Ileum (tissue), 1 donor: ENCODE measurements around a stretch of chr20.

GRCh38 chr20:49766087-49766737, 46.4 kb upstream of the SLC9A8 start:
- PRO-cap = no peak

DNA sequence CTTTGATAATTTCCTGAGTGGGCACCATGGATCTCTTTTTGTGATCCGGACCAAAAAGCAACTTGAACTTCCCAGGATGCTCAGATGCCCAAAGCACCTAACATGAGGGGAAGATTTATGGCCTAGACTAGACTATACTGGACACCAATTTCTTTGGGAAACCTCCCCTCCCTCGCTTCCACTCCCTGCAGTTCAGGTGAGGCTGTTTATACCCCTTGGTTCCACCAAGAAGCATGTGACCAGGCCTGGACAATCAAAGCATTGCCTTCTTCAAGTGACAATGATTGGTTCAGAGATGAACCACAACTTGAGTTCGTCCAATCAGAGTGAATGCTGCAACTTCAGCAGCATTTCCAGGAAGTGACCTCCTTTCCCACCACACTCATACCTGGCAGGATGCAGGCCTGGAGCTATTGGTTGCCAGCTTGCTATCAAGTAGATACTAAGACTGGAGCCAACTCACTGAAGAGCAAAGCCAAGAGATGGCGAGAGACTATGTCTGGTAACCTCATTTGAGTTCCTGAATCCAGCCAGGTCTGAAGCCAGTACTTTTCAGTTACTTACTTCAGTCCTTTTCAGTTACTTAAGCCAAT, 45.6 kb upstream of the SLC9A8 start:
- PRO-cap = no peak

DNA sequence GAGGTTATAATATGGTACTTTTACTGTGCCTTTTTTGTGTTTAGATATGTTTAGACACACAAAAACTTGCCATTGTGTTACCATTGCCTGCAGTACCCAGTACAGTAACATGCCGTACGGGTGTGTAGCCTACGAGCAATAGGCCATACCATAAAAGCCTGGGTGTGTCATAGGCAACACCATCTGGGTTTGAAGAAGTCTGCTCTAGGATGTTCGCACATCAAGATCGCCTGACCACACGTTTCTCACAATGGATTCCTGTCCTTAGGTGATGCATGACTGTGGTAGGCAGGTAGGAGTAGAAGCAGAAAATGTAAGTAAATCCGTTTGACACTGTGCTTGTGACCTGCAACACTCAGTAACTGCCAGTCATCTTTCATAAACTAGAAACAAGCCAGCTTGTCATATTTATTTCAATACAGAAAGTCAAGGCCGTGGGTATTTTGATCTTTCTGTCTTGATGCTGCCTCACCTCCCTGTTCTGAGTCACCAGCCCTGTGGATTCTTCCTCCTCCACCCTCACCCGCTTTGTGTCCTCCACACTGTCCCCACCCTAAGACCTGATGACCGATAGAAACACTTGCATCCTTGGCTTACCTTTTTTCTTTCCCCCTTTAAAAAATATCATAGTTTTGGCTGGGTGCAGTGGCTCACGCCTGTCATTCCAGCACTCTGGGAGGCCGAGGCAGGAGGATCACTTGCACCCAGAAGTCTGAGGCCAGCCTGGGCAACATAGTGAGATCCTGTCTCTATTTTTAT, 7.3 kb upstream of the SLC9A8 start:
- PRO-cap = no peak

DNA sequence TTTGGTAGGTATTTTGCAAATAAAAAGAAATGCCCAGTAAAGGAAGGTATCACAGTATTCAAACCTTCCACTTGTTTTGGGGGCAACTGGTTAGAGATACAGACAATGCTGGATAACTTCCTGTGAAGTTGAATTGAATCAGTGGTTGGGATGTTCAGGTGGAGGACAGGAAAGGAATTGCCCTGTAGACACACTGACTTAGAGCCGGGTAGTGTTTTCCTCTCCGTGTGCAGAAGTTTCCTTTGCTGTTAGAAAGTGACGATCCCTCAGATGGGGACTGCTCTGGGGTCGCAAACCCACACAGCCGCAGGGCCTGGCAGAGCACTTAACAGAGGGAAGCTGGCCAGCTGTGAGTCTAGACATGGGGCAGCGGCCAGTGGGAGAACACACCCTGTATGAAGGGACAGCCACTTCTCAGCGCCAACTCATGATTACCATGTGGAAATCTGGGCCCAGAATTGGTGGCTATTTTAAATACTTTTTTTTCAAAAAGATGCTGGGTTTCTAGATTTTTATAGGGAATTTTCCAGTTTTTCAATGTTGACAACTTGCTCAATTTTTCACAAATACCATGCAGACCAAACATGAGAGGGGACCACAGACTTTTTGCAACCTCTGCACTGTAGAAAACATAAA, 39.3 kb downstream of the SLC9A8 start:
- PRO-cap = no peak

DNA sequence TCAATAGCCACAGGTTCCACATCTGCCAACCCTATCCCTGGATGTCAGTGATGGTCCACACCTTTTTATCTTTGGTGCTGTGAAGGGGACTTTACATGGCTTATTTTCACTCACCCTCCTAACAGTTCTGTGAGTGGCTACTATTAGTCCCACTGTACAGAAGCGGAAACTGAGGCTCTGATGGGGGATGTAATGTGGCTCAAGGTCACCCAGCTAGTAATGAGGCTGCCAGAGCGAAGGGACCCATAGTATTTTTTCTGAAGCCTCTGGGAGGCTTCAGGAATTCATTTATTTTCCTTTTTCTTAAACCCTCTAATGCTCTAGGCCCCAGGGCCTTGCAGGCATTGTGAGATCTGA, 41.1 kb downstream of the SPATA2 start:
- PRO-cap = no peak

DNA sequence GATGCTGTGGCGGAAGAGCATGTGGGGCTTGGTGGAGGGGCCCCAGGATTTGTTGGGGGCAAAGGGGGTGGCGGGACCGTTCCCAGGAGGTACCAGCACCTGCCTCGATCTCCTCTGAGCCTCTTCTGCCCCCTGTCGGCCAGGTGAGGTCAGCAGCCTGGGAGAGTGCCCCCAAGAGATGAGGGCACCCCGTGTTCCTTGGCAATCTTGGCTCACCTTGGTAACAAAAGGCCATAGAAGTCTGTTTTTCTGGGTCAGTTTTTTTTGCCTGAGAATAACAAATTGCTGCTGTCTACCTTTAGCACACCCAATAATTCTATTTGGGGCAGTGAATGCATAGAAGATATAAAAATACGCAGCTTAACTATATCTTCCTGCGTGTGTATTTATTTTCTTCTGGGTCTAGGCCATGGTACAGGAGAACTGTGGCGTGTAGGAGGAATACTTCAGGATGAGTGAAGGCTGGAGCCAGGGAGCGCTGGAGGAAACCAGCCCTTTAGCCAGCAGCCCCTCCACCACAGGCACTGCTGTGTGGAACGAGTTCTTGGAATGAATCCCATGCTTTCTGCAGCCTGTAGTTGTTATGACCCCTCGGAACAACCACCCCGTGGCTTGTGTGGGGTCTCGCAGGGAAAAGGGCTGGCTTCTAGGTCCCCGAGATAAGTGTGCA, 25.2 kb downstream of the SPATA2 start:
- PRO-cap = no peak

GRCh38 chr20:49928692-49929178, 7.5 kb upstream of the RNF114 start:
- PRO-cap = no peak

DNA sequence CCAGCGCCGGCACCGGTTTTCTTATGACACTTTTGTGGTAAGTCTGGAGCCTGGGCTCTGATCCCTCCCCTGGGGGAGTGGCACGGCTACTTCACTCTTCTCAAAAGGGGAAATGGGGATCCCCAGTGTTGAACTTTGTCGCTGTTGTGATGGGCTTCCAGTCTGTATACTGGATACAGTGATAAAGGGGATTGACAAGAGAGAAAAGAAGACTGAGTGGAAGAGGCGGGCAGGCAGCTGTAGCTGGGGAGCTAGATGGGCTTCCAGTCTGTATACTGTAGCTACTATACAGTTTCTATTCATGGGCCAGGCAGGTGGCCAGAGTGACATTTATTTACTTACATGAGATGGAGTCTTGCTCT, 13.1 kb downstream of the RNF114 start:
- PRO-cap = no peak

DNA sequence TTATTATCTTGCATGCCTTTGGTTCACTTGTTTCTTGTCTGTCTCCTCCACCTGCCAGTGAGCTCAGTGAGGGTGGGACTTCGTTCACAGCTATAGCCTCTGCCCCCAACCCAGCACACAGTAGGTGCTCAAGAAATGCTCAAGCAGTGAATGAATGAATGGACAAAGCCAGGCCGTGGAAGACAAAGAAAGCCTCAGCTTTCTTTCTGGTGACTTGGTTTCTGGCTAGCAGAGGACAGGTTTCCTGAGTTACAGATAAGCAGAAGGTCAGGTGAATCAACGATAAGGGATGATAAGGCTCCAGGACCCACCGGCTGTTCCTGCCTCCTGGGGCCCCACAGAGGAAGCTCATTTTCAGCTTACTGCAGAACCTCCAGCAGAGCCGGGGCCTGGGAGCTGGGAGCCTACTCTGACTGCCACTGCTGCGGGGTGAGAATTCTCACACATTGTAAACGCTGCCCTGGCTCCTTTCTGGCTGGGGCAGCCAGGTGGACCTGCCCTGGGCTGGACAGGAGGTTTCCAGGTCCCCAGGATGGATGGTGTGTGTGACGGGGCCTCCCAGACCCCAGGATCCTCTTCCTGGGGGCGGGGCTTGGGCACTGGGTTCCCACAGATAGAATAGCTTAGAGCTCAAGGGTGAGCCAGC, 29.8 kb downstream of the SNAI1 start:
- PRO-cap = no peak

- PRO-cap = no peak
Measured at GRCh38 chr20:50054906-50055787, 57.8 kb downstream of the UBE2V1 start.

- PRO-cap = no peak
Measured at GRCh38 chr20:50129913-50130443, 17.0 kb upstream of the UBE2V1 start.

GRCh38 chr20:50132203-50133107, 19.5 kb upstream of the UBE2V1 start:
- PRO-cap = no peak

- PRO-cap = no peak
Measured at GRCh38 chr20:50215900-50216499, 25.4 kb downstream of the CEBPB start.

GRCh38 chr20:50245342-50246043, 54.9 kb downstream of the CEBPB start:
- PRO-cap = no peak

DNA sequence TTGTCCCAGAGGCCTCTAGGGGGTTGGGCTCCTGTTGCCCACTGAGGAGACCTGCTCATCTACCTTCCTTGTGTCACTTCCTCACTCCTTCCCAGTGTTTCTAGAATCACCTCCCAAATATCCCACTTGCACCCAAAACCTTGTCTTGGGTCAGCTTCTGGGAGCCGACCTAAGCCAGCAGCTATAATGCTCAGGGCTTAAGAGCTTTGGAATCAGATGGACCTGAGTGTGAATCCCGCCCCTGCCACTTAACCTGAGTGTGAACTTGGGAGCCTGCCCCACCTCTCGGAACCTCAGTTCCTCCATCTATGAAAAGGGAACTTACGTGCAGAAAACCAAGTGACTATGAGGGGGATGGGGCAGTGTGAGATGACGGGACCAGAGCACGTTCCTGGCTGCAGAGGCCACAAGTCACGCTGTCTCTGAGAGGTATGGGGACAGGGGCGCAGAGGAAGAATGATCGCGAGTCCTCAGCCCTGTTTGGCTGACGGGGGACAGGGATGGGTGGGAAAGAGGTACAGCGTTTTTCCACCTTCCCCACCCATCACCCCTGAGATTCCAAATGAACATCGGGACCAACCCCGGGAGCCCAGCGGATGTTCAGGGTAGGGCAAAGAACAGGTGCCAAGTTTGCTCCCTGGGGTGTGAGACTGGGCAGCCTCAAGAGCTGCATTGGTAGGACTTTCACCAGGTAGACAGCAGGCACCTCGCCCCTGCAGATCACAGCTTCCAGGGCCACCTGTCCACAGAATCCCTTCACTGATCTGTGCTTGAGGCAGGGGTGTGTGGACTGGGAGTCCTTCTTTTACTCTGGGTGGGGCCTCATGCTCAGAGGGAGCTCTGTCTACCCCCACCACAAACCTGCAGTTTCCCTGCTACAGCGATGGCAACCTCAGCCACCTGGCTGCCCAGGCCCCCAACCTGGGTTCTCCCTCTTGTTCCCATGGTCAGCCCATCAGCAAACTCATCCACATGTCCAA, 85.6 kb downstream of the CEBPB start:
- PRO-cap = unidirectional peak, plus-strand start at position 362 of the sequence; bidirectional peak, plus-strand start at position 425 of the sequence, minus-strand start at position 390 of the sequence

DNA sequence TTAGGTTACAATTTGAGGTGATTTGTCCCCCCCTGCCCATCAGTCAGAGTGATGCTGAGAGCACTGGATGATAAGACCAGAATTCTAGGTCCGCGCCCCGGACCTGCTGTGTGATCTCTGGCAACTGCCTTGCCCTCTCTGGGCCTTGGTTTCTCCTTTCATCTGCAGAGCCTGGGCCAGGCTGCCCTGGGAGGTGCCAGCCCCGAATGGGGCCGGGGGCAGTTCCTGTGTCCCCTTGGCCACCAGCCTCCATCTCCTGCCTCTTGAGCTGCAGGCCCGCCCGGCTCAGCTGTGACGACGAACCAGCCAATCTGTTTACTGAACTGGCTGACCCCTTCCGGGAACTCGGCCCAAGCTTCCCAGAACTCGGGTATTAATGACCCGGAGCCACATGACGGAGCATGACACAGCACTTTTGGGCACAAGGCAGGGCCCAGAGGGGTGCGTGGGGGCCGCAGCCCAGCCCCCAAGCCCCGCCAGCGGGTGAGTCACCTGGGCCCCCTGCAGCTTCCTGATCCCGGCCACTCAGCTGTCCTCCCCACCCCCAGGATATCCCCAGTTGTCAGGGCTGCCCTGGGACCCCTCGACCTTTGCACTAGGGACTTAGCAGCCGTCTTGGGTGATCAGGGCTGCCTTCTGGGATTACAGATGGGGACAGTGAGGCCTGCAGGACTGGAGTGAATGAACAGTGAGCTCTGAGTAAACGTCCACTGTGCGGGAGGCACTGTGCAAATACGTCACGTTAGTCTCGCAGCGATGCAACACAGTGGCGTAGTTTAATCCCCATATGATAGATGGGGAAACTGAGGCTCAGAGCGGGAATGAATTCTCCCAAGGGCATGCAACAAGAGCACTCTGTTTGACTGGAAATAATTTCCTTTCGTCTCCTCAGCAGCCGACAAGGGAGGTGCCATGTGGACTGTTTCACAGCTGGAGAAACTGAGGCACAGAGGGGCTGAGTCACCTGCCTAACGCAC, 102.0 kb downstream of the CEBPB start:
- PRO-cap = unidirectional peak, minus-strand start at position 250 of the sequence

GRCh38 chr20:50296977-50297450, 106.4 kb downstream of the CEBPB start:
- PRO-cap = no peak

- PRO-cap = no peak
Measured at GRCh38 chr20:50338298-50339032, 147.8 kb downstream of the CEBPB start.

- PRO-cap = no peak
Measured at GRCh38 chr20:50339033-50339915, 148.6 kb downstream of the CEBPB start.

DNA sequence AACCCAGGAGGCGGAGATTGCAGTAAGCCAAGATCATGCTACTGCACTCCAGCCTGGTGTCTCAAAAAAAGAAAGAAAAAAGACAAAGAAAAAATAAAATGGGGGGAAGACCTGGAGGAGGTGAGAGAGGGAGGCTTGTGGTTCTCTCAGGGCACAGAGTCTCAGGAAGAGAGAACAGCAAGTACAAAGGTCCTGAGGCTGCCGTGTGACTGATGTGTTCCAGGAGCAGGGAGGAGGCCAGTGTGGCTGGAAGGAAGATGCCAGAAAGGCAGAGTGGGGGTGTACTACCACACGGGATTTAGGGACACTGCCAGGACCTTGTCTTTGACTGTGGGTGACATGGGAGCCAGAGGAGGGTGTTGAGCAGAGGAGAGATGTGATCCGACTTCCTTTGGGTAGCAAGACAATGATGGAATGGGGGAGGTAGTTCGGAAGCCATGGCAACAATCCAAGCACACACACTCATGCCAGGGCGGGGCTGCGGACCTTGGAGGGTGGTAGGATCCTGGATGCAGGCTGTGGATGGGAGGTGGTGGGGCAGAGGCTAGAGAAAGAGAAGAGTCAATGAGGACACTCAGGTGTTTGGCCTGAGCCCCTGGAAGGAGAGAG, 136.4 kb upstream of the PTPN1 start:
- PRO-cap = unidirectional peak, plus-strand start at position 240 of the sequence; bidirectional peak, plus-strand start at position 547 of the sequence, minus-strand start at position 378 of the sequence